ENCODE data around the gene RTN4R.

DNA sequence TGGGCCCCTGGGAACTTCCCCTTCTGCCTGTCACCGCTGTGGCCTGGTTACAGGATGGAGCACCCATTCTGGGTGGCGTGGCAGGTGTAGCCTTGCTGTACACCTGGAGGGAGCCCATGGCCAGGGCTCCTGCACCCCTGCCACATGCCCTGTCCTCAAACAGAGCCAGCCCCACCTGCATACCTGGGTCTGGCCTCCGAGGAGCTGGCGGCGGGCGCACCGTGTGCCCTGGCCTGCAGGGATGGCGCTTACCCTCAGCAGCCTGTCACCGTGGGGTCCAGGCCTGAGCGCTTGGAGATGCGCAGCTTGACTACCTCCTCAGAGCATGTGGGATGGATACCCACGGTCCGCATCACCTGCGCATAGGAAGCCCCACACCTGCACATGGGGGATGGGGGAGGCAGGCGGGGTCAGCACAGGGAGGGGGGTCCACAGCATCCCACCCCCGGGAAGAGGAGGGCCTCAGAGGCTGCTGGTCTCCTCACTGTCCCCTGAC is 22.2 kb upstream of the GNB1L start:
- PRO-cap, 2 experiments: no peak in any of the 2 experiments

DNA sequence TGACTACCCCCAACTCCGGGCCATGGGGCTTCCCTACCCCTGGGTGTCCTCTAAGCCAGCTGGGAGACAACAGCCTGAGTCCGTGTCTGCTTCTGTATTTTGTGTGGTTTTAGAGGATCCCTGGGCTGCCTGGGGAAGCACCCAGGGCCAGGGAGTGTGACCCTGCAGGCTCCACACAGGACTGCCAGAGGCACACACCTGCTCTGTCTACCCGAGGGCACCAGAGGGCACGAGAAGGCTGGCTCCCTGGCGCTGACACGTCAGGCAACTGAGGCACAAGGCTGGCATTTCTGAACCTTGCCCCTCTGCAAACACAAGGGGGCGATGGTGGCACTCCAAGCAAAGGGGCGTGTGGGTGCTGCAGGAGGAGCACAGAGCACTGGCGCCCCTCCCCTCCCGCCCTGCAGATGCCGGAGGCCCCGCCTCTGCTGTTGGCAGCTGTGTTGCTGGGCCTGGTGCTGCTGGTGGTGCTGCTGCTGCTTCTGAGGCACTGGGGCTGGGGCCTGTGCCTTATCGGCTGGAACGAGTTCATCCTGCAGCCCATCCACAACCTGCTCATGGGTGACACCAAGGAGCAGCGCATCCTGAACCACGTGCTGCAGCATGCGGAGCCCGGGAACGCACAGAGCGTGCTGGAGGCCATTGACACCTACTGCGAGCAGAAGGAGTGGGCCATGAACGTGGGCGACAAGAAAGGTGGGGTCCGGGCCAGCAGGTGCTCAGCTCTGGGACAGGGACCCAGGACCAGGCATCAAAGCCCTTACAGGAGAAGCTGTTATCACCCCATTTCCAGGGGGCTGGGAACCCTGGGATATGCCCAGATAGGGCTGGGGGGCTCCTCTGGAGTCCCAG is 20.7 kb upstream of the TXNRD2 start:
- PRO-cap, 2 experiments: no peak in any of the 2 experiments

- PRO-cap, 2 experiments: no peak in any of the 2 experiments
Measured at GRCh38 chr22:20017107-20017404, 433 bp upstream of the ARVCF start.

GRCh38 chr22:20084588-20085221 is 4.7 kb downstream of the DGCR8 start:
- PRO-cap, 2 experiments: no peak in any of the 2 experiments

- PRO-cap, 2 experiments: no peak in any of the 2 experiments
Measured at GRCh38 chr22:20086769-20087542, 6.9 kb downstream of the DGCR8 start.

GRCh38 chr22:20093330-20093961 is 13.4 kb downstream of the DGCR8 start:
- PRO-cap, 2 experiments: no peak in any of the 2 experiments

DNA sequence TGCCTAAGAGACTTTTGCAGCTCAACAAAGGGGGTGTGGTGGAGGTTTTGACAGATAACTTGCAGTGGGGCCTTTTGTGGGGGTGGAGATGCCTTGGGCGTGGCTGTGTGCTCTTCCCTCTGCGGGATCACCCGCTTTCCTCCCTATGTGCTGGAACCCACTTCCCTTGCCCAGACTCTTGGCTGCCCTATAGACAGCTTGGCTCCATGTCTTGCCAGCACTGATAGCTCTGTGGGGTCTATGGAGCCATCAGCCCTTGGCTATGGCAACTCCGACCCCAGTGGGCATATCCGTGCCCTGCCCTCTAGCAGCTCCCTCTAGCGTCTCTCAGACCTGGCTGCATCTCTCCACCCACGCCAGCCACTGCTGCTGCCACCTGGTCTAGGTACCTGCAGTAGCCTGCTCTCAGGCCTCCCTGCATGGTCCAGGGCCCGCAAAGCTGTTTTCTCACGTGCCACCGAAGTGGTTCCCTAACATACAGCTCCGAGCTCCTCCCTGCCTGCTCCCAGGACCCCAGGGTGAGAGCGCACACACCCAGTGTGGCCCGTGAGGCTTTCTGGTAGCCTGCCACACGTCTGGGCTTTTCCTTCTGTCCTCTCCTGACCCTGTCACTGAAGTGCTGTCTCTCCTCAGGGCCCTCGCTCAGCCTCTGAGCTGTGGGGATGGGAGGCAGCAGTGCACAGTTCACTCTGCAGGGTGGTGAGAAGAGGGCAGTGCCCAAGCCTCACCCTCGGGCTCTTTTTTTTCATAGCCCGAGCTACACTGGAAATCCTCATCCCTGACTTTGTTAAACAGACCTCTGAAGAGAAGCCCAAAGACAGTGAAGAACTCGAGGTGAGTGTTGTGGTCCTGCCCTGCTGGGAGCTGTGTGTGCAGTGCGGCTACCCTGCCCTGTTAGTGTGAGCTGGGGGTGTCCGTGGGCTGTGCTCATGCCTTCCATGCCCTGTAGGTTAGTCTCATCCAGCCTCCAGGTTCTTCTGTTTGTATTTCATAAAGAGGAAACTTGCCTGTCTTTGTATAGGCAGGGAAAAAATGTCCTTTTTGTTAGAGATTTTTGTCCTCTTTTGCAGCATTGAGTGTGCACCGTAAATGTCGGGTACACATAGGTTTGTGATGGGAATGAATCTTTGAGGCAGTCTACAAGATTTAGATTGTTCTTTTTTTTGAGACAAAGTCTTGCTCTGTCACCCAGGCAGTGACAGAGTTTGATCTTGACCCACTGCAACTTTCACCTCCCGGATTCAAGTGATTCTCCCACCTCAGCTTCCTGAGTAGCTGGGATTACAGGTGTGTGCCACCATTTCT is 14.4 kb downstream of the DGCR8 start:
- PRO-cap, 2 experiments: no peak in any of the 2 experiments

DNA sequence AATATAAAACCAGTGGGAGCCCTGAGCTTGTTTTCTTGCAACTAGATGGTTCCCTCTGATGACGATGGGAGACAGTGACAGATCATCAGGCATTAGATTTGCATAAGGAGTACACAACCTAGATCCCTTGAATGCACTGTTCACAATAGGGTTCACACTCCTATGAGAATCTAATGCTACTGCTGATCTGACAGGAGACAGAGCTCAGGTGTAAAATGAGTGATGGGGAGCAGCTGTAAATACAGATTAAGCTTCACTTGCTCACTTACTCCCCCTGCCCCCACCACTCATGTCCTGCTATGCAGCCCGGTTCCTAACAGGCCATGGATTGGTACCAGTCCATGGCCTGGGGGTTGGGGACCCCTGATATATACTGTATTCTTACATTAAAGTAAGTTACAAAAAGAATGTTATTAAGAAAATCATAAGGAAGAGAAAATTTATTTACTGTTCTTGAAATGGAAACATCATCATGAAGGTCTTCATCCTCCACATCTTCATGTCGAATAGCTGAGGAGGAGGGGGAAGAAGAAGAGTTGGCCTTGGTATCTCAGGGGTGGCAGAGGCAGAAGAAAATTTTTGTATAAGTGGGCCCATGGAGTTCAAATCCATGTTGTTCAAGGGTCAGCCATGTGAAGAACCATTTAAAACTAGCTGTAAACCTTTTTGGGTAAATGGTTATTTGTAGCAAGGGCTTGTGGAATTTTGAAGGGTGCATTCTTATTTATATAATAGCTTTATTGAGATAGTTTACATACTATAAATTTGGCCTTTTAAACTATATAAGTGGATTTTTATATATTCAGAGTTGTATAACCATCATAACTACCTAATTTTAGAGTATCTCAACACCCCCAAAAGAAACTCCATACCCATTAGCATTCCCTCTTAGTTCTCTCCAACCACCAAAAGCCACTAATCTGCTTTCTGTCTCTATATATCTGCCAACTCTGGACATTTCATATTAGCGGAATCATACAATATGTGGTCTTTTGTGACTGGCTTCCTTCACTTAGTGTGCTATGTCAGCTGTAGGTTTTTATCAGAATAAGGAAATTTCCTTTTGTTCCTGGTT is 16.1 kb downstream of the DGCR8 start:
- PRO-cap, 2 experiments: no peak in any of the 2 experiments

DNA sequence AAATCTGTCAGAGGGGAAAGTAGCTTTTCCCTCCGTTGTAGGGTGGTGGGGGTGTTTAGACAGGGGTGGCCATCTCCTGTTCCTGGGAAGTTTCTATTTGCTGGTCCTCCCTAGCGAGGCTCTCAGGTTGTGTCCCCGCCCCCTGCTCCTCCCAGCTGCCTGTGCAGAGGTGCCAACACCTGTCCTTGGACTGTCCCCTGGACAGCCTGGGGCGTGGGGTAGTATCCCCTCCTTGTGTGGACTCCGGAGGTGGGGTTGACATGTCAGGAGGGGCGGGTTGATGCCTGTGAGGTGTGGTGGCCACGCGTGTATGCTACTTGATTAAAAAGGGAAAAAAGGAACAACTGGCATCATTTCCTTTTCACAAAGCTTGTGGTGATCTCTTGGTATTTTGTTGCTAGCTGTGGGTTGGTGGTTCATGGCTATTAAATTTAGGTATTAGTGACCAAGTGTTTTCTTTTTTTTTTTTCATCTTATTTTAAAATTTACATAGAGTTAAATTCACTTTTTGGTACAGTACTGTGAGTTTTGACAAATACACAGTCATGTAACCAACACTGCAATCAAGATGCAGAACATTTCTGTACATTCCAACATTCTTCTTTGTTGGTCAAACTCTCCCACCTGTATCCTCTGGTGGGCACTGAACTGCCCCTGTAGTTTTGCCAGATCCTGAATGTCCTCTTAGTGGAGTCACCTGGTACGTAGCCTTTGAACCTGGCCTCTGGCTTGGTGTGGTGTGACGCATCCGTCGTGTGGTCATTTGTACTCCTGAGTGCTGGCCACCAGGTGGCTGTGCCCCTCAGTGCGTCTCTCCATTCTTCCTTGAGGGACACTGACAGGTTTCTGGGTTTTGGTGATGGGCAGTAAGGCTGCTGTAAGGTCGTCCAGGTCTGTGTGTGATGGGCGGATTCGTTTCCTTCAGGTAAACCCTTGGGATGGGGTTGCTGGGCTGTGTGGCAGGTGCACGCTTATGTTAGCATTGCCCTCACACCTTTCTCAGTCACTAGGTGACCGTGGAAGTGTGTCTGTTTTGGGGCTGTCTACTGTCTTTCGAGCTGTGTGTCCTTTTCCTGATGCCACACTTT is 13.9 kb upstream of the RANBP1 start:
- PRO-cap, 2 experiments: no peak in any of the 2 experiments

DNA sequence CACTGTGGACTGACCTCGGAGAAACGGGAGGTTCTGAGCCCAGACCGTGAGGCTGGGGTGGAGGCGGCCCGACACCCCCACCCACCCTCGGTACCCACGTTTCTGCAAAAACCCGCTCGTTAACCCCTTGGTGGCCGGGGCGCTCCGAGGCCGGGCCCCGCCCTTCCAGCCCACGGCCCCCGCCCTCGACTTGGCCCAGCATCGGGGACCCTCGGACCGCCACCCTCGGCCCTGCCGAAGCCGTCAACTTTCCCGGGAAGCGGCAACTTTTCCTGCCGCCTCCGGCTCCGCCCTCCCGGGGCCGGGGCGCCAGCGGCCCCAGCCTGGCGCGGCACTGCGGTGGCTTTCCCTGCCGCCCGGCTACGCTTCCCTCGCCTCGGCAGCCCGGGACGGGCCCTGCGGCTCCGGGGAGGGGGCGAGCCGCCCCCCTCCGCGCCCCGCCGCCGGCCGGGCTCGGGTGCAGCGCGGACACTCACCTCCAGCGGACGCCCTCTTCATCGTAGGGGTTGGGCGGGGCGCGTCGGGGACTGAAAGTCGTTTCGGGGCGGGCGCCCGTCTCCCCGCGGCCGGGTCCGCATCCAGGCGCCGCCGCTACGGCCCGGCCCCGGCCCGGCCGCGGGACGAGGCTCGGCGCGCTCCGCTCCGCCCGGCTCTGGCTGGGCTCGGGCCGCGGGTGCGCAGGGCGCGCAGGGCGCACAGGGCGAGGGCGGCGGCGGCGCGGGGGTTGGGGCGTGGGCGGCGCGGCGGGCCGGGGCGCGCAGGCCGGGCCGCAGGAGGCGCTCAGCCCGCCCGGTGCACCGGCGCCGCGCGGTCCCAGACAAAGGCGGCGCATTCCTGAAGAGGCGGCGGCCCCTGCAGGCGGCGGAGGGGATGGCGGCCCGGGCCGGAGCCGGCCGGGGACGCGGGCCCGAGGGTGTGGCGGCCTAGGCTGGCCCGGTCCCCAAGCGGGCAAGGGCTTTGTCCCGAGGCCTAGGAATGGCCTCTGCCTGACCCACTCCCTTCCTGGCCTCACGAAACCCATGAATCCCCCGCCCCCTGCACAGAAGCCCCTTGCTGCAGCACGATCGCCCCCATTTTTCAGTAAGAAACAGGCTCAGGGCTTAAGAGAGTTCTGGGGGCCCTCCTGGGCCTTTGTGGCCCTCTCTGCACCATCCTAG is at the start of gene RTN4R:
Gene RTN4R (minus strand): TSS at position 724 of the 1,157 bp plus-strand sequence.
- PRO-cap, 2 experiments: no peak in any of the 2 experiments

DNA sequence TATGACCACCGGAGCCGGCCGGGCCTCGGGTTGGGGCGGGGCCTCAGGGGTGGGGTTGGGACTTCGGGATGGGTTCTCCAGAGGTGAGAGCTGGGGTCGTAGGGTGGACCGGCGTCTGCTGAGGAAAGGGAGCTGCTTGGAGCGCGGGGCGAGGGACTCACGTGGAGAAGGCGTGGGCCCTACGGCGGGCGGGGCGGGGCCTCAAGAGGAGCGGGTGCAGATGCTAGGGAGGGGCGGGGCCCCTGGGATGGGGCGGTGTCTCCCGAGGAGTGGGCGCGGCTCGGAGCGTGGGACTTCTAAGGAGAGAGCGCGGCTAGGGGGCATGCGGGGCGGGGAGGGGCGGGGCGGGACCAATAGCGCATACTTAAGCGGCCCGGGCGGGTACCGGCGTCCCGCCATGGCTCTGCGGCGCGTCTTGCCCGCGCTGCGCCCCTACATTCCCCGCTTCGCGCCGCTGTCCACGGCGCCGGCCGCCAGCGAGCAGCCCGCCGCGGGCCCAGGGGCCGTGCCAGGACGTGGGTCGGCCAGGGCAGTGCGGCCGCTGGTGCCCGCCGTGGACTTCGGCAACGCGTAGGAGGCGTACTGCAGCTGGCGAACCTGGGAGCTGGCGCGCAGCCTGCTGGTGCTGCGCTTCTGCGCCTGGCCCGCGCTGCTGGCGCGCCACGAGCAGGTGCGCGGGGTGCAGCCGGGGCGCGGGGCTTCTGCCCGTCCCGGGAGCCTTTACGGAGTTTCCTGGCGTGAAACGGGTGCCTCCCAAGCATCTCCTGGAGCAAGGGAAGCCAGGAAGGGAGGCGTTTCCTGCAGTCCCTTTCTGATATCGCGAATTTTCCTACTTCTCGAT is 20.3 kb downstream of the DGCR6L start:
- PRO-cap, 2 experiments: no peak in any of the 2 experiments

GRCh38 chr22:20322935-20323235 is 3.0 kb upstream of the DGCR6L start:
- PRO-cap, 2 experiments: no peak in any of the 2 experiments

DNA sequence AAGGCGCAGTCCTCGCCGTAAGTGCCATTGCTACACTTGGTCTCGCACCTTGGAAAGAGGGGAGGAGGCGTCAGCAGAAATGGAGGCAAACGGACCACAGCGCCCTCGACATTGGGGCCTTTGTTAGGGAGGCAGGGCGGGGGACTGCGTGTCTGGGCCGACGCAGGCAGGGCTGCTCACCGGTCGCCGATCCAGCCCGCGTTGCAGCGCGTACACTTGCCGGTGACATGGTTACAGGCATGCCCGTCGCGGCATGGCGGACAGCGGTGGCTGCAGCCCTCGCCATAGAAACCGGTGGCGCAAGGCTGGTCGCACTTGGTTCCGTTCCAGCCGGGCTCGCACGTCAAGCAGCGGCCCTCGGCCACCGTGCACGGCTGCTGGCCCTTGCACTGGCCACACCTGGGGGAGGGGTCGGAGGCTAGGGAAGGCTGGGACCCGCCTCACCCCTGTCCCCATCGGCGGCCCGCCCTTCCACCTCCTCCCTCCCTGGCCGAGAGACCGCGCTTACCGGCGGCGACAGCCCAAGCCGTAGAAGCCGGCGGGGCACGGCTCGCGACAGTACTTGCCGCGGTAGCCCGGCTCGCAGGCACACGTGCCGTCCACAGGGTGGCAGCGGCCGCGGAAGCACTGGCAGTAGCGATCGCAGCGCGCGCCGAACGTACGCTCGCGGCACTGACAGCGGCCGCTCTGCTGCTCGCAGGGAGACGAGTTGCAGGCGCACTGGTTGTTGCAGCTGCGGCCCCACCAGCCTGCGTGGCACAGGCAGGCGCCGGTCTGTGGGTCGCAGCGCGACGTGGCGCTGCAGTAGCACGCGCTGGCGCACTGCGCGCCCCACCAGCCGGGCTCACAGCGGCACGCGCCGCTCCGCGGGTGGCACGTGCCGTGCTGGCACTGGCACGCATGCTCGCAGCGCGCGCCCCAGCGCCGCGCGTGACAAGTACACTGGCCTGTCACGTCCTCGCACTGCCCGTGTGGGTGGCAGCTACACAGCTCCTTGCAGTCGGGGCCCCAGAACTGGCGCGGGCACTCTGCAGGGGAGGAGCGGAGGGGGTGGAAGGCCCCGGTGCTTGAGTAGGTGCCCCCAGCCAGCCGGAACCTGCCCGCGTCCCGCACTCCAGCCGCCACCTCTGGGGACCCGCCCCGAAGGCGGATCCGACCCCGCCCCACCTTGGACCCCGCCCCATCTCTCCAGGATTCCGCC is 6.7 kb downstream of the SCARF2 start:
- PRO-cap, 2 experiments: no peak in any of the 2 experiments

GRCh38 chr22:20438240-20438887 is 739 bp upstream of the SCARF2 start:
- PRO-cap, 2 experiments: no peak in any of the 2 experiments

GRCh38 chr22:20703581-20703816 is 70.4 kb upstream of the SERPIND1 start:
- PRO-cap, 2 experiments: no peak in any of the 2 experiments

- PRO-cap, 2 experiments: no peak in any of the 2 experiments
Measured at GRCh38 chr22:20710490-20711113, 63.3 kb upstream of the SERPIND1 start.

- PRO-cap, 2 experiments: no peak in any of the 2 experiments
Measured at GRCh38 chr22:20742091-20743263, 31.4 kb upstream of the SERPIND1 start.

GRCh38 chr22:20819656-20819990 is 39.0 kb downstream of the PI4KA start:
- PRO-cap, 2 experiments: no peak in any of the 2 experiments

DNA sequence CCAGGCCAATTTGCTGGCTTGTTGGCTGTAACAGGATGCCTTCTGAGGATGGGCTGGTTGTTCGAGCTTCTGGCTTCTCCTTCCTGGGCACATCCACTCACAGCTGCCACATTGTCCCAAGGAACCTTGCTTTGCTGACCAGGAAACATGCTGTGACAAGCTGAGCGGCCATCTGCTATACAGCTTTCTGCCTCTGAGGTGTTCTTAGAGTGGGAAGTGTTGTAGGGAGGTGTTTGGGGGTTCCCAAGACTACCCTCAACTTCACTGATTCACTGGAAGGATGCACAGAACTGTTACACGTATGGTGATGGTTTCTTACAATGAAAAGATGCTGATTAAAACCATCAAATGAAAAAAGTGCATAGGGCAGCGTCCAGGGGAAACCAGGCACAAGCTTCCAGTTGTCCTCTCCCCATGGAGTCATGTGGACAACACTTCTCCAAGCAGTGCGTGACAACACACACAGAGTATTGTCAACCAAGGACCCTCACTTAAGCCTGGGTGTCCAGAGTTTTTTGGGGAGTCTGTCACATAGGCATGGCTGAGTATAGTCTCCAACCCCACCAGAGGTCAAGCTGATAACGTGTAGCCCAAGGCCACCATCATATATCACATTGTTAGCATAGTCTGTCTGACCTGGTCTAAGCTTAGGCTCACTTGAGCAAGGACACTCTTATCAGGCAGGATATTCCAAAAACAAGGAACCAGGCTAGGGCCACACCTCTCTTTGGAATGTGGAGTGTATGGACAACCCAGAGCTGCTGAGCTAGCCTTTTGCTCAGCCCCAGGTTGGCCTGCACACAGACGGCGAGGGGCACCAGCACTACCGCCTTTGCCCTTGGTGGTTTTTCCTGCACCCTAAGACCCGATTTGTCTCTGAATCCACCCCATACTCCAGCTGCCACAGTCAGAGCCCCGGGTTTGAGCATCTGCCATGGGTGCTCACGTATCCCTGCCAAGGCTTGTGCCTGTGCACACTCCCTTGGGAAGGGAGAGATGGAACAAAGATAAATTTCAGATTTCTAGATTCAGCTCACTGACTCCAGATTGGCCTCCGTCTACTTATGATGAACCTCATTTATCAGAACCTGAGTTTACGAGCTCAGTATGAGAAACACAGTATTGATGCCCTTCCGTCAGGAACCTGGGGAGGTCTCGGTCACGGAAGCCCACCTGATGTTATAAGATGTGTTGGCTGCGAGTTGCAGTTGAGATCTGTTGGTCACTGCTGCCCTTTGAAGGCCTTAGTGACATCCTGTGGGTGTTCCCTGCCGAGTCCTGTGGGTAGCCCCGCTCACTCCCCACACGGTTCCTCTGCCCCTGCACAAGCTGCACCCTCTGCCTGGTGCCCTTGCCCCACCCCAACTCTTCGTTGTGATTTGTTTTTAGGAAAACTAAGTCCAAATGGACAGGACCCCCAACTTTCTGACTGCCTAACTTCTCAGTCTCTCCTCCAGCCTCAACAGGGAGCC is 7.1 kb downstream of the SNAP29 start:
- PRO-cap, 2 experiments: no peak in any of the 2 experiments

DNA sequence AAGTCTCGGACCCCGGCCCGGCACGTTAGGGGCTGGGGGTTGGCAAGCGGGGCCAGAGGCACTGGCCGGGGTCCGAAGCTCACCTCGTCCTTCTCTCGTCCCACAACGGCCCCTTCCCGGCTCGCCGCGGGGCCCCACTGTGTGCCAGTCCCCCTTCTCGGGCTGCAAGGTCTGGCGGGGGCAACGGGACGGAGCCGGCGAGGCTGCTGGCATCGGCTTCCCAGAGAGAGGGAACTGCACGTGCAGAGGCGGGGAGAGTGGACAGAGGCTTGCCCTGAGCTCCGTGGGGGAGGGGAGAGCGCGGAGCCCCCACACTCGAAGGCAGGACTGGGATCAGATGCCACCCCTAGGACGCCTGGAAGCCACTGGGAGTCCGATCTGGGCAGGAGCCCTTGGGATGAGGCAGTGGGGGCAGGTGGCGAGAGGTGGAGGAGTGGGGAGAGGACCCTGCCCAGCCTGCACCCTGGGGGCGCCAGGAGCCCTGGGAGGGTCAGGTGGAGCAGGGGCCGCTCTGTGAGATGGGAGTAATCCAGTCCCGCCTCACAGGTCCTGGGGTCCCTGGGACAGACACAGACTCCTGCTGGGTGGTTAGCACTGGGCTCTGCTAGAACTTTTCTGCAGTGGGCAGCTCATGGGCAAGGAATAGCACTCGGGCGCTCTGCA is 1.6 kb upstream of the AIFM3 start:
- PRO-cap, 2 experiments: no peak in any of the 2 experiments